Colic lymph node (tissue), 1 donor: ENCODE data around the genes AURKB, MYH10 and RCVRN.

GRCh38 chr17:8109903-8110664, 8.2 kb downstream of the ALOXE3 start:
- PRO-cap: unidirectional peak, minus-strand start at chr17:8110386

DNA sequence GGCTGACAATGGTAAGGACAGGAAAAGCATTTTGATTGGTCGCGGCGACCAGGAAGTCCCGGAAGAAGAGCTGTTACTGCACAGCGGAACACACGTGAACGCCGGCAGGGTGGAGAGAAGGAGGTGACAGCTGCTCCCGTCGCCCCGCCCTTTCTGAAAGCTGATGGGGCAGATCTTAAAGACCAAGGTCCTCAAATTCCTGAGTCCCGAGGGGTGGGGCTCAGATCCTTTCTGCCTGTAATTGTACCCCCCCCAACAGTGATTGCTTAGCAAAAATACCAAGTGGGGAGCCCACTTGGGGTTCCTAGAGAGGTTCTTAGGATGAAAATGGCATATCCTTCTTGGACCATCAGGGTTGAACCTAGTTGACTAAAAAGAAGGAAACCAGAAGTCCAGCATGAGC, 263 bp upstream of the BORCS6 start:
- PRO-cap: bidirectional peak, plus-strand start at position 156 of the sequence, minus-strand start outside the sequence

GRCh38 chr17:8210438-8211084, at the start of gene AURKB:
AURKB (minus strand) TSS chr17:8210575.
- PRO-cap: bidirectional peak, plus-strand start at chr17:8210703, minus-strand start at chr17:8210575

DNA sequence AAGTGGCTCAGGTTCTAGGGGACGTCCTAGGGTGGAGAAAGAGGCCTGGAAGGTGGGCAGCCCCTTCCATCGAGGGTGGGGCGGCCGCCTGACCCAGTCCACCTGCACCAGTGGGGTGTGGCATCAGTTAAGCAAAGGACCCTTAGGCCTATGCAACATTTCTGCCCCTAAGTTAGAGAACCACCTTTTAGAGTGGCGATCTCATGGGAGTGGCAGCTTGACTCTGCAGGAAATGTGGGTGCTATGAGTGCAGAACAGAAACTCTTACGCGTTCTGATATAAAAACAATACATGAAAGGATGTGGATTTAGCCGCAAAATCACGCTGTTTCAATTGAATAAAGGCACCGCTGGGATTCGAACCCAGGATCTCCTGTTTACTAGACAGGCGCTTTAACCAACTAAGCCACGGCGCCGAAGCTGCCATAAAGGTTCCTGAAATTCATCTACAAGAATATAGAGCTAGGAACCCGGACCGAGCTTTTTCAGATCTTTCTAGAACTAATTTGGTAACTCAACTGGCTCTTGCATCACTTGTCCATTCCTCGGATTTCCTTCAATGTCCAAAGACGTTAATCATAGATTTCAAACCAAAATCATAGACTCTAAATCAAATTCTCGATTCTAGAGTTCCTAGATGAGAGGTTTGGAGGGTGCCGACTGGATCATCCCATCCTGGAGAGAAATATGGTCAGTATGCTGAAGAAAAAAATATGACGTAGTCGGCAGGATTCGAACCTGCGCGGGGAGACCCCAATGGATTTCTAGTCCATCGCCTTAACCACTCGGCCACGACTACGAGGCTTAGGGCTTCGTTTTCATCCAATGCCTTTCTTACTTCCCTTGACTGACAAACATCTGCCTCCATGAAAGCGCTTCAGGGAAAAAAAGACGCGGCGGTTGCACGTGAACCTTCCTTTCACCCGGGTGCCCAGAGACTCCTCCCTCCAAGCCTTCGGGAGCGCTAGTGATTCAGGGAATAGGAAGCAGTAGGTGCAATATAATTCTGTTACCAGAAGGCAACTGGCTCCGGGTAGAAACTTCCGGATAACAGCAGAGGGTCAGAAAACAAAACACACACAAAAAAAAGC, 15.9 kb upstream of the AURKB start:
- PRO-cap: unidirectional peak, minus-strand start at position 219 of the sequence

- PRO-cap: no peak
Observed at GRCh38 chr17:8377242-8377976, 905 bp upstream of the KRBA2 start.

GRCh38 chr17:8430899-8431608, 4.6 kb upstream of the NDEL1 start:
- PRO-cap: no peak

DNA sequence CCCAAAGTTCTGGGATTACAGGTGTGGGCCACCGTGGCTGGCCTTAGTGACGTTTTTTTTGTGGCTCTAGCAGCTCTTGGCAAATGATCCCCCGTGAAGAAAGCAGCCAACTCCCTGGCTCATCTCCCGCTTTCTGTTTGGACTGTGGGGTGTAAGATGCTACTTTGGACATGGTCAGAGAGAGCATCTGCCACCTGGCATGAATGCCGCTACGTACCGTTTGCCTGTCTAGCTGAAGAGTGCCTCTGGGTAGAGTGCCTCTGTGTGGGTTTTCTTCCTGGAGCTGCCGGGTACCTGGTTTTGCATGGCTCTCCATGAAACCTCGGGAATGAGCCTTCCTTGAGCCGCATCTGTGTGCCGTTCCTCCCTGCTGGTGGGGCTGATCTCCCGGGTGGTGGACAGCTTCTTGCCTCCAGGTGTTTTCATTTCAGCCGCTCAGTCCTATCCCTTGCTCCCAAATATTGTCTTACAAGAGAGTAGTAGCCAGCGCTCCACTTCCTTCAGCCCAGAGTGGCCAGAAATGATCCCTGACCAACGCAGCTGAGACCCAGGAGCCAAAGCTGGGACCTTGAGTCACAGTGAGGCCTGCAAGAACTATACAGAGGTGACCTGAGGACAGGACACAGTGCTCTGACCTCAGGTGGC, 34.4 kb downstream of the NDEL1 start:
- PRO-cap: no peak

GRCh38 chr17:8630519-8631708, at the start of gene MYH10:
MYH10 (minus strand) TSS chr17:8630725.
- PRO-cap: unidirectional peak, minus-strand start at chr17:8630725; bidirectional peak, plus-strand start at chr17:8631087, minus-strand start at chr17:8630920

DNA sequence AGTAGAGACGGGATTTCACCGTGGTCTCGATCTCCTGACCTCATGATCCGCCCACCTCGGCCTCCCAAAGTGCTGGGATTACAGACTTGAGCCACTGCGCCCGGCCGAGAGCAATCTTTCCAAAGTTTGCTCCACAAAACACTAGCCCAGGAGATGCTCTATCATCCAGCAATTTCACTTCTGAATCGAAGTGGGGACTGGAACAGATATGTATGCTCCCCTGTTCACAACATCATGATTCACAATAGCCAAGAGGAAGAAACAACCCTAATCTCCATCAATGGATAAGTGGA, 42.3 kb upstream of the MYH10 start:
- PRO-cap: unidirectional peak, minus-strand start at position 117 of the sequence

GRCh38 chr17:8697939-8699207, 46.3 kb downstream of the CCDC42 start:
- PRO-cap: no peak

DNA sequence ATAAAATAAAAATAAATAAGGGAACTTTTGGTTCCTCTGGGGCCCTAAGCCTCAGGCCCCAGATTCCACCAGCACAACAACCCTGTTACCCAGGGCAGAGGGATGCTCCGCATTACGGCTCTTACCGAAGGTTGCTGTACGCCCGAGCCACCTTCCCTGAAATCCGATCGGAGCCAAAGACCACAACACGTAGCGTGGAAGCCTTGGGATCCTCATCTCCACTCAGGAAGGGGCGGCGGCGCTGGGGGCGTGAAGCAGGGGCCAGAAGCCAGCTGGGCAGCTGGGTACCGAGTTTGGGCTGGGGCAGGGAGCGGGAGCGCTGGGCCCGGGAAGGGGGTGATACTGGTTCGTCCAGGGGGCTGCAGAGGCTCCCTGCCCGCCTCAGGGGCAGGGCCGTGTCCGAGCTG, 20.6 kb upstream of the PIK3R6 start:
- PRO-cap: no peak

- PRO-cap: no peak
Observed at GRCh38 chr17:8889274-8889629, 21.8 kb upstream of the PIK3R6 start.

GRCh38 chr17:8909519-8909730, 42.0 kb upstream of the PIK3R6 start:
- PRO-cap: no peak

DNA sequence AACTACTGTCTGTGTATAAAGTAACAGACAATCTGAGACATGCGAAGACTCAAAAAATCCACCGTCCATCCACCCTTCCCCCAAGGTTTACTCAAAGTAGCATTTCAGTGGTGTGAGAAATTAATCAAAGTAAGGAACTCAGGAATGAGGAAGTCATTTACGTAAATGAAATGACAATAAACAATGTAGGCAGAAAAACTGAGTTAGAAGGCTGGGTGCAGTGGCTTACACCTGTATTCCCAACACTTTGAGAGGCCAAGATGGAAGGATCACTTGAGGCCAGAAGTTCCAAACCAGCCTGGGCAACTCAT, 19.7 kb upstream of the NTN1 start:
- PRO-cap: no peak

DNA sequence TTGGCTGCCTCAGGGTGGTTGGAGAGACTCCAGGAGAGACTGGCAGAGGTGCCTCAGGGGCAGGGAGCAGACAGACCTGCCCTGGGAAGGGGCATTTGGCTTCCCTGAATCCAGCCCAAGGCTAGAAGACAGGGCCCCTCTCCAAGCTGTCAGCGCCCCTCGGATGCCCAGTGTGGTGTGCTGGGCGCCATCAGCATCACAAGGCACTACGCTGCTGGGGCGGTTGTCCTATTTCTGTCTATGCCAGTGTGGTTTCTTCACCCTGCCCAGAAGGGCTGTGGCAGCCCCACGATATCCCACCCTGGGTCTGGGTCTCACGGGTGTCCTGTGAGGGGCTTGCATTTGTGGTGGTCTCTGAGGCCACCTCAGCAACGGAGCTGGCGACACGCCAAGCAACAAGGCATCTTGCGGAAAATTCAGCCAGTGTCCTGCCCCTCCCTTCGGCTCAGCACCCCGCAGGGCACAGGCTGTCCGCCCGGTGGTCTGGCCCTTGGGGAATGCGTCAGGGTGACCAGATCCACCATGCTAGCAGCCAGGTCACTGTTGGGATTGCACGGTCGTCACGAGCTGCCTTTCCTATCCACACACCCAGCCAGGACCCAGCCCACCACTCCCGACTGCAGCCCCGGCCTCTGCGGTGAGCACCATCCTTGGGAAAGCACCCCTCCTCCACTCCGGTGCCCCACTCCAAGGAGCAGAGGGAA, 221.0 kb downstream of the NTN1 start:
- PRO-cap: no peak

GRCh38 chr17:9273502-9273784, 252.1 kb downstream of the NTN1 start:
- PRO-cap: no peak

- PRO-cap: no peak
Observed at GRCh38 chr17:9331525-9332033, 244.0 kb downstream of the STX8 start.

GRCh38 chr17:9371004-9371455, 204.6 kb downstream of the STX8 start:
- PRO-cap: no peak

- PRO-cap: no peak
Observed at GRCh38 chr17:9905090-9905490, at the start of gene RCVRN. RCVRN (minus strand) TSS chr17:9905271.

- PRO-cap: no peak
Observed at GRCh38 chr17:9924627-9924925, 19.5 kb upstream of the RCVRN start.